Metastatic Lung Carcinoma in the Adrenal Gland (tissue), 1 donor: ENCODE data around the gene ALAD.

- PRO-cap, result no peak
Measured at GRCh38 chr9:113162962-113164136, 12.5 kb downstream of the SLC31A2 start.

DNA sequence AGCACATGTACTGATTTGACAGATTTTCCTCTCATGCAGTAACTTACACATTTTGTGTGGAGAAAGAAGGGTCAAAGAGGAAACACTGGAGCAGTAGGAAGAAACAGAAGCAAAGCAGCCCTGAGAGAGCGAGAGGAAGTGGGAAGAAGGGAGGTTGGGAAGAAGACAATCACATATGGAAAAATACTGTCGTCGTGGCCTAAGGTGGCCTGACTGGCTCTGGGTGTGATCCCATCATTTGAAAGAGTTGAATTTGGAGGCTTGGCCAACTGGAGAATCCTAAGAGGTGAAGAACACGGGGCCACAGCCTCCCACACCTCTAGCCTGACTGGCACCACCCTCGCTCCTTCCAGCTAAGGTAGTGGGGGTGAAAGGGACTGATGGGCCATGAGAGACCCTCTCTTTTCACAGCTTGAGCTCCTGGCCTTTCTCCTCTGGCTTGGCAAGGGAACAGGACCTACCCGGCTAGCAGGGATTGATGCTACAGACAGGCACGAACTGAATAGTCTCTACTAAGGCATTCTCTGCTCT, 15.7 kb downstream of the SLC31A2 start:
- PRO-cap, result no peak

GRCh38 chr9:113187771-113188821, 33.0 kb downstream of the FKBP15 start:
- PRO-cap, result bidirectional peak, plus-strand start at chr9:113188189, minus-strand start at chr9:113188047; unidirectional peak, plus-strand start at chr9:113188189

DNA sequence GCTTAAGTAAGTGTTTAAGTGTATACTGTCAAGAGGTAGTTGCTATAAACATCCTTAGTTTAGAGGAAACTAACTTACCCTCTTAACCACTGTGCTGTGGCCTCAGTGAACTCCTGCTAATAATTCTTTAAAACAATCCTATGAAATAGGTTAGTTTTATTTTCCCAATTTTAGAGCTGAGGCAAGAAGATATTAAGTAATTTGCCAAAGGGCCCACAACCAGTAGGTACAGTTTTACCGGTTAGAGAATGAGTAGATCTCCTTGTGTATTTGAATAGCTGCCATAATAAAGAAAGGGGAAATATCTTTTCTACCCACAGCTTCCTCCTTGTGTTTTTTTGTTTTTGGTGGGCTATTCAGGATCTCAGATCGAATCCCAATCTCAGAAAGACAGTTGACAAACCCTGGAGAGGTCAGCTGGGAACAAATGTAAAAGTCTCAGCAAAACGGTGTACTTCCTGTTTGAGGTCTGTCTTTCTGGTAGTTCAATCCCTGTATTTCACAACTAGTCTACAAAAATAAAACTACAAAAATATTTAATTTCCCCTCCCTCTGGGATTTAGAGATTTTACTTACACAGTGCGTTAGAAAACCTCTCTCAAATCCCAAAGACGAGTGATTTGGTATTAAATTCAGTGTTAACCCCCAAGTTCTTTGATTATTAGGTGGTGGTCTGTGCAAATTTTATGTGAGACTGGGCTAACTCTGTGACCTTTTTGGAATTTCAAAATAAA, 11.8 kb downstream of the SLC31A1 start:
- PRO-cap, result no peak

GRCh38 chr9:113387405-113388084, 10.8 kb upstream of the HDHD3 start:
- PRO-cap, result bidirectional peak, plus-strand start at chr9:113387750, minus-strand start at chr9:113387670

- PRO-cap, result bidirectional peak, plus-strand start at chr9:113401539, minus-strand start at chr9:113401282
Measured at GRCh38 chr9:113400931-113401986, at the start of gene ALAD. Gene ALAD (minus strand): TSS chr9:113401284.

DNA sequence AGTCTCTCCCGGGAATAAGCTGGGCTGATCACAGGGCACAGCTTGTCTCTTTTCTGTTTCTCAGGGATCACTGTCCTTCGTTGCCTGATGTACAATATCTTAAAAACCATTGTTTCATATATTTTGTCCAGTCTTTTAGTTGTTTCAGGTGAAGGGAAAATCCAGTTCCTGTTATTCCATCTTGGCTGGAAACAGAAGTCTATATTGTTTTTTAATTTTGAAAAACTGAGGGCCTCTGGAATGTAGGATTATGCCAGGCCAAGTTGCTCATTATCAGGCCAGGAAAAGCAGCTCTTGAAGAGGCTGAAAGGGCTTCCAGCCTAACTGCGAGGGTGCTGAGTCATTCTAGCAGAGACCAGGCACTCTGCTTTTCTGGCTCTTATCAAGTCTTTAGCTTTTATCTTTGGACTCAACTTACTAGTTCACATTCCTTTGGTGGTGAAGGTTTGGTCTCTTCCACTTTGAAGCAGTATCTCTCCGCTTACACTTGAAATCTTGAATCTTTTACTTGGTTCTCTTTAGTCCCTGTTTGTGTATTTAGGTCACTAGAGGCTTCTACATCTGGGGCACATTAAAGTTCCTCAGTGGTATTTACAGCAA, 8.3 kb upstream of the RGS3 start:
- PRO-cap, result no peak

- PRO-cap, result no peak
Measured at GRCh38 chr9:113468986-113469452, 5.5 kb downstream of the RGS3 start.

DNA sequence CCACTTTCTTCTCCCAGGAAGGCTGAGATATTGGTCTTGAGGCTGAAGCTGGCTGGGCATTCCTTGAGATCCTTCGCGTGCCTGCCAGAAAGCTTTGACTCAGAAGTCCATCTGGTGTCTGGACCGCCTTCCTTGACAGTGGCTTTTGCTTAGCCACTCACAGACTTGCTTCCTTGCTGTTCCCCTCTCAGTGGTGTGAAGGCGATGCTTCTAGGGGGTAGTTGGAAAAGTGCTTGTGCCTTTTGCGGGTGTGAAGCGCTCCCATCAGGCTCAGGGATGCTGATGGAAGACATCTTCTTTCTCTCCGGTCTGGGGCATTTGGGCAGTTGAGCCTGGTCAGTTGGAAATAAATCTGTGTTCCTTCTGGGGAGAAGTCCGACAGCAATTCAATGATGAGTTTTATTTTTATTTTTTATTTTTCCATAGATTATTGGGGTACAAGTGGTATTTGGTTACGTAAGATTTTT, 46.0 kb downstream of the RGS3 start:
- PRO-cap, result no peak

DNA sequence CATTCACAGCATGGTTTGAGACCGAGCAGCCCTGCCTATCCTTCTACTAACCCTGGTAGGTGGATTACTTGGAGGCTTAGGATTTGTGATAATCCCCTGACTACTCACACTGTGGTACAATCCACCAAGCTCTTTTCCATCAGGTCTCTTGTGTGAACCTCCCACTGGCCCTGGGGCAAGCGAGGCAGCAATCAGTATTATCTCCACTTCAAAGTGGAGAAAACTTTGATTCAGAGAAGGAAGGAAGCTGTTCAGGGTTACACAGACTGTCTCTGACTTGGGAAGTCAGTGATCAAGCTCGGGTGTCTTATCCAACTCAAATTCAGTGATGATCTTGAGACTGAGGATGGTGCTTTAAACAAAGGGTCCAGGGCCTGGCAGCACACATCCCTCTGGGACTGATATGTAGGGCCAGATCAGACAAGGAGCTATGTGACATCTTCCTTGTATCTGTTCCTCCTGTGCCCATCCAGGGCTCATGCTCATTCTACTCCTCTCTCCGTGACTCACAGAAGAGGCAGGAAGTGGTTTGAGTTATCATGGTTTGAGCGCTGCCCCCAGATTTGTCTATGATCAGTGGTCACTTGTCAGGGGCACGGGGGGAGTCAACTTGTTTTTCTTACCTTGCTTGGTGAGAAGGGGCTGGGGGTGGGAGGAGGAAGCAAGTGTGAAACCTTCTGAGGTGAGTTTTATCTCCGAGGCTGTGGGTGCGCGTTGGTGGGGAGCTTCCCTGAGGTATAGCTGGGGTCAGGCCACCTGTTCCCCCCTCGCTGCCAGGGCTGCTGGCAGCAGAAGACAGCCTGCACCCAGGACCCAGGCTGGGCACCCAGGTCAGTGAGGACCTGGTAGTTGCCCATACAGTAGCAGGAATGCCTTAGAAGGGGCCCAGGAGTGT, 48.6 kb downstream of the RGS3 start:
- PRO-cap, result no peak

- PRO-cap, result no peak
Measured at GRCh38 chr9:113624804-113625220, 161.3 kb downstream of the RGS3 start.

DNA sequence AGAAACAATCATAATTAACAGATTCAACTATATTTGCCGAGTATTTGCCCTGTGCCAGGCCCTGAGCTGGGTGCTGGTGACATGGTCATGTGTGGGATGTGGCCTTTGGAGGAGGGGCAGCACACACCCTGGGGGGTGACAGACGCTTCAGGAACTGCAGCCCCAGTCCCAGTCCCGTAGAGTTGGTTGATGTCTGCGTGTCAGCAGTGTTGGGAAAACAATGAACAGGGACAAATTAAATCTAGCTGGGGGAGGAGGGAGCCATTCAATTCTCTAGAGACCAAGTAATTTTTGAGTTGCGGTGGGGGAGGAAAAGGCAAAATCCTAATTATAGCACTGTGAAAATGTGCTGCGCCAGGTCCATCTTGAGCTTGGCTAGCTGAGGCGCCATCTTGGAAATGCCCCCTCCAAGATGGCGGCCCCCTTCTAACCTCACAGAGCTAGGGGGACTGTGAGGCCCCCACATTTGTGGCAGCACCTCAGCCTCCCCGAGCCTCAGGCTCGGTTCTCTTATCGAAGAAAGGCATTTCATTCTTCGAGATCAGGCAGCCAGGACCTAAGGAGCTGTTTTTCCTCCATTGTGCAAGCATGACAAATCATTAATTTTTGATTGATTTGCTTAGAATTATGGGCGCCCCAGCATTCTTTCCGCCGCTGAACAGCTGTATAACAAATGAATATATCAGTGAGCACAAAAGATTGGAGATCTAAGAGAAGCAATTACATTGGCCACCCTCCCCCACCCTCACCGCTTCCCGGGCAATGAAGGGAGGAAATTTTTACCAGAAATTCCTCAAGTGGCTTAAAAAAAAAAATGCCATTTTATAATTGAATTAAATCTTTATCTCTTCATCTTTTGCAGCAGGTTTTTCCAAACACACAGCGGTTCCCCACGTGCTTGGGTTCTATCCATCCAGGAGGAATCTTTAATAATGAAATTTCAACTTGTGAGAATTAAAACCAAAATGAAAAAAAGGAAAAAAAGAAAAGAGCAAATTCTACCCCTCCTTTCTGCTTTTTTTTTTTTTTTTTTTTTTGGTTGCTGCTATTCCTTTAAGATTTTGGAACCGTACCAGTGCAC, 88.0 kb downstream of the ZNF618 start:
- PRO-cap, result no peak

GRCh38 chr9:114097993-114099184, 703 bp downstream of the KIF12 start:
- PRO-cap, result unidirectional peak, minus-strand start at chr9:114098427; unidirectional peak, plus-strand start at chr9:114098801

- PRO-cap, result no peak
Measured at GRCh38 chr9:114107771-114108397, 8.8 kb upstream of the KIF12 start.

DNA sequence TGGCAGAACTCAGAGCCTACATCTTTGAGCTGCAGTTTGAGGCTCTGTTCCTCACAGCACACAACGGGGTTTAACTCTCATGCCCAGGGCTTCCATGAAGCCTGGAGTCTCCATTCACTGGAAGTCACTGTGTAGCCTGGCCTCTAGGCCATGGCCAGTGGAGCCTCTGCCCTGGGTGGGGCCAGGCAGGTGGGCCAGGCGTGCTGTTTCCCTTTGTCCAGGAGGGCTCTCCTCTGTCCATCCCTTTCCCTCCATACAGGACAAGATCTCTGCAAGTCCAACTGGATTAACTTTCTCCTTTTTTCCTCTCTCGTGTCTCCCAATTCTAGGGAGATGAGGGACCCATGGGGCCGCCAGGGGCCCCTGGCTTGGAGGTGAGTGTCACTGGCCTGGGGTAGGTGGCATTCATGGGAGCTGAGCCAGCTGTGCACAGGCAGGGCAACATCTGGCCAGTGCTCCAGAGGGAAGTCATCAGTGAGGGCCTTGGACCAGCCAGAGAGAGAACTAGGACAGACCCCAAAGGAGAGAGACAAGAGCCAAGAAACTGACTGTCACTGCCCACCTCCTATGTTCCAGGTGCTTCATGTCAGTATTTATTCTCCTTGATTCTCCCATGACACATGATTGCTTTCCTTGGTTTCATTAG, 80.9 kb upstream of the ORM1 start:
- PRO-cap, result no peak

DNA sequence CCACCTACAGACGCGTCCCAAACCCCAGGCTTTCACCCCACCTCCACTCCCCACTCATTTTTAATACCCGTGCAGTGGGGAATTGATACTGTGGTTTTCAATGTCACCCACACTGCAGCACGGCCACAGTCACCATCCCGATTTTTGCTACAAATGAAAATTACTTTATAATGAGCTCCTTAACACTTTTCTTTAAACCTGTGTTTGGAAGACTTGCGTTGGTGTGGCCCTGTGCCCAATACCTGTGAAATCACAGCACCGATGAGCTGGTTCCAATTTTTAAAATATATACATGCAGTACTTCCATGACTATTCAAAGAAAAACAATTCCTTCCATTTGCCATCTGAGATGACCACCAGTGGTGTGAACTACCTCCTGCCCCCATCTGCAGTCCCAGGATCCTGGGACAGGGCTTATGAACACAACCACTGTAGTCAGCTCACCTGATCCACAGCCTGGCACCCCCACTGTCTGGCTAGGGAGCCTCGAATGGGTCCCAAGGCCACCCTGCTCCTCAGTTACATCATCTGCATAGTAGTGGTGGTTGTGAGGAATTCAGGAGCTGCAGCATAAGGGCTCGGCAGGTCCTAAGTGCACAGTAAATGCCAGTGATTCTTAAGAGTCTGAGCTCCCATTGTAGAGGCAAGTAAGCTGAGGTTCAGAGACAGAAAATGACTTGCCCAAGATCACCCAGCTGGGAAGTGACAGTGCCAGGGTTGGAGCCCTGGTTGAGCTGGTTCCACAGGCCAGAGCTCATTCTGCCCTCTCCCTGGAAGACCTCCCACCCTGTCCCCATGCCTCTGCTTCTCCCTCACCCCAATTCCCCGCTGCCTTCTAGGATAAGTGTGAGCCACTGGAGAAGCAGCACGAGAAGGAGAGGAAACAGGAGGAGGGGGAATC, 2.8 kb downstream of the ORM1 start:
- PRO-cap, result no peak

GRCh38 chr9:114335919-114337031, 6.6 kb downstream of the ORM2 start:
- PRO-cap, result no peak

DNA sequence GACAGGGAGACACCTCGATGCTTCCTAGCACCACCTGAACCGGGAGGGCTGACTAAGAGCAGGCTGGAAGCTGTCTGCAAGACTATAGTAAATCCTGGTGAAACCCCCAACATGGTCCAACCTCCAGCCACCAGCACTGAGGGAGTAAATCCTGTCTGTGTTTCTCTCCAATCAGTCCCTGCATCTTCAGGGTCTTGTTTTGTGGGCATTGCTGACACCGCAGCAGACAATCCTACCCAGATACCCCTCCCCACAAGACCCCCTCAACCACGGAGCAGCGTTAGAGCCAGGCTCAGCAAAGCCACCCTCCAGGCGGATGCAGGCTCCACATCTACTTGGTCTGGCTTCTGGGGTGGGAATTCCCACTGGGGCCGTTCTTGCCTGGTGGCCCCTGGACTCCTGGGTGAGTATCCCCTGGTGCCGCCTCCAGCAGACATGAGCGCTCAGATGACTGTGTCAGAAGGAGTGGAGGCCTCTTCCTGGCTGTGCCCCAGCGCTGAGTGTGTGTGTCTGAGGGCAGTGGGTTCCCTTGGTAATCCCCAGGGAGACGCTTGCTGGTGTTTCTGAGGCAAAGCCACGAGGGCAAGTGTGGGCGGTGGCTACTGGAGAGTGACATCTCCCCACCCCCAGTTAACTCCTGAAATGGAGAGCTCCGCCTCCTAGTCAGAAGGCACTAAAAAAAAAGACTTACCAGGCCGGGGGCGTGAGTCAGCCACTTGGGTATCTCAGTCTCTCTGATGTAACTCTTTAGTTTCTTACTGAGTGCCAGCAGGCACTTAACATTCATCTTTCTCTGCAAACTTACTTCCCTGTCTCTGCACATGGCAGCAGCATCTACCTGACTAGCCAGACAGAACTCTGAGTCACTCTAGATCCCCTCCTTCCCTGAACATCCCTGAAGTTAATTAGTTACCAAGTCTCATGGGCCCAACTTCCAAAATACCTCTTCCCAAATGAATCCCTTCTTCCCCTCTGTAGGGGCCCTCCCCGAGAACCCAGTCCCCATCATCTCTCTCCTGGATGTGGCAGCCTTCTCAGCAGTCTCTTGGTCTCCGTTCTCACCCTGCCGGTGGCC, 19.2 kb downstream of the ORM2 start:
- PRO-cap, result no peak

GRCh38 chr9:114350555-114351293, 21.1 kb downstream of the ORM2 start:
- PRO-cap, result no peak

DNA sequence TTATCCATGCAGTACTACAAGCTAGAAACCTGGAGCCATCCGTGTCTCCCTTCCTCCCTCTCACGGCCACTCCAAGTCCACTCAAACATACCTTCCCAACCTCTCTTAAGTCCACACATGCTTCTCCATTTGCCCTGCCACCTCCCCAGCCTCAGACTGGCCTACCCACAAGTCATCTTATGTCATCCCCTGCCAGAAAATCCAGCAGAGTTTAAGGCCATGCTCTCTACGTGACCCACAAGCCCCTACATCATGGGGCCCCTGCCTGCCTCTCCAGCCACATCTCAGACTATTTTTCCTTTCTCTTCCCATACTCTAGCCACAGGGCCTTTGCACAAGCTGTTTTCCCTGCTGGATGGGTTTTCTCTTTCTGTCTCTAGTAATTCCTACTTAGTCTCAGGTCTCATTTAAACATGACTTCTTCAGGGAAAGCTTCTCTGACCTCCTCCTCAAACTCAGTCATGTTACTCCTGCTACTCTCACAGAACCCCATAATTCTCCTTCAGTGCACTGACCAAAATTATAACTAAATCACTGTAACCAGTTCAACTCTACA, 26.8 kb downstream of the AKNA start:
- PRO-cap, result no peak